H4 (cell line): ENCODE data around the genes APOBEC3F, APOBEC3G and SYNGR1.

GRCh38 chr22:38728733-38729851 lies 23.3 kb downstream of the GTPBP1 start:
- RAMPAGE, long total RNA = no peak

GRCh38 chr22:38859853-38861125 lies 11.7 kb downstream of the CBX6 start:
- RAMPAGE, long total RNA = no peak

- RAMPAGE, long total RNA = no peak
These were observed 30.3 kb upstream of the APOBEC3A start for GRCh38 chr22:38927004-38927632.

GRCh38 chr22:38943327-38943725 lies 14.1 kb upstream of the APOBEC3A start:
- RAMPAGE, long total RNA = no peak

DNA sequence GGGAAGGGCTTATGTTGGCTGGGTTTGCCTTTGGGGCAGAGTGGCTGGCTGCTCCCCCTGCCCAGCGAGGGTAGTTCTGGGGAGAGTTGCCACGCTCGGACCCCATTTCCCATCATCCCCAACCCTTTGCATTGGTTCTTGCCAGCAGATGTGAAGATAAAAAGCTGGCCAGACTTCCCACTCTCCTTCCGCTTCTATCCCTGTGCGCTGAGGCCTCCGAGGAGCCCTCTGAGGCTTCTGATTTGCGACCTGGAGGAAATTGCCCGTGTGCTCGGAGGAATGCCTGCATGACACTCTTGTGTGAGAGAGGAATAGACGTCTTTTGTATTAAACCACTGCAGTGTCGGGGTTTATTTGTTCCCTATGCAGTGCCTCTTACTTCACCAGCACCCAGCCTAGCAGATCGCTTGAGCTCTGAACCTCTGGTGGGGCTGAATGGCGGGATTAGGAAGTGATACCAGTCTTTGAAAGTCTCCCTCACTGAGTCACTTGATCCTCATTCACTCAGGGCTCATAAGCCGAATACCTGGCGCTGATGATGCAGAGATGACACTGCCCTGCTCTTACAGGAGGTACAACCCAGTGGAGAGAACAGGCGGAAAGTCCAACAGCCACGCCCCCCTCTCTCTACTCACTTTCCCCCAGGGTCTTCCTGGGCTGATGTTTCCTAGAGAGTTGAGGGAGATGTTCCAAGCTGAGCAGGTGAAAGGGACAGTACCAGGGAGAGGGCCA lies 10.3 kb upstream of the APOBEC3A start:
- RAMPAGE, long total RNA = no peak

GRCh38 chr22:38963908-38964497 lies 6.6 kb downstream of the APOBEC3A start:
- RAMPAGE, long total RNA = no peak

- RAMPAGE, long total RNA = no peak
These were observed 8.7 kb downstream of the APOBEC3A start for GRCh38 chr22:38966243-38966442.

DNA sequence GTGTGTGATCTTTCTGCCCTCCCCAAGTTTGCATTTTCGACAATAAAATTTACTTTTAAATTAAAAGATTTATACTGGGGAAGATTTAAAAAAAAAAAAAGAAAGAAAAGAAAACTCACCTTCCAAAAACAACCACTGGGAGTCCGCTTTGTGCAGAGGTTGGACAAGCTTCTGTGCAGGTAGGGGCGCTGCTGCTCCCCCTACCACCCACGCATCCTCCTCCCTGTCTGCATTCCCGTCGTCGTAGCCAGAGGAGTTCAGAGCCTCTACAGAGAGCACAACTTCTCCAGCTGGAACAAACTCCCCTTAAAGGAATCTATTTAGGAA lies 893 bp upstream of the APOBEC3B start:
- RAMPAGE, long total RNA = no peak

DNA sequence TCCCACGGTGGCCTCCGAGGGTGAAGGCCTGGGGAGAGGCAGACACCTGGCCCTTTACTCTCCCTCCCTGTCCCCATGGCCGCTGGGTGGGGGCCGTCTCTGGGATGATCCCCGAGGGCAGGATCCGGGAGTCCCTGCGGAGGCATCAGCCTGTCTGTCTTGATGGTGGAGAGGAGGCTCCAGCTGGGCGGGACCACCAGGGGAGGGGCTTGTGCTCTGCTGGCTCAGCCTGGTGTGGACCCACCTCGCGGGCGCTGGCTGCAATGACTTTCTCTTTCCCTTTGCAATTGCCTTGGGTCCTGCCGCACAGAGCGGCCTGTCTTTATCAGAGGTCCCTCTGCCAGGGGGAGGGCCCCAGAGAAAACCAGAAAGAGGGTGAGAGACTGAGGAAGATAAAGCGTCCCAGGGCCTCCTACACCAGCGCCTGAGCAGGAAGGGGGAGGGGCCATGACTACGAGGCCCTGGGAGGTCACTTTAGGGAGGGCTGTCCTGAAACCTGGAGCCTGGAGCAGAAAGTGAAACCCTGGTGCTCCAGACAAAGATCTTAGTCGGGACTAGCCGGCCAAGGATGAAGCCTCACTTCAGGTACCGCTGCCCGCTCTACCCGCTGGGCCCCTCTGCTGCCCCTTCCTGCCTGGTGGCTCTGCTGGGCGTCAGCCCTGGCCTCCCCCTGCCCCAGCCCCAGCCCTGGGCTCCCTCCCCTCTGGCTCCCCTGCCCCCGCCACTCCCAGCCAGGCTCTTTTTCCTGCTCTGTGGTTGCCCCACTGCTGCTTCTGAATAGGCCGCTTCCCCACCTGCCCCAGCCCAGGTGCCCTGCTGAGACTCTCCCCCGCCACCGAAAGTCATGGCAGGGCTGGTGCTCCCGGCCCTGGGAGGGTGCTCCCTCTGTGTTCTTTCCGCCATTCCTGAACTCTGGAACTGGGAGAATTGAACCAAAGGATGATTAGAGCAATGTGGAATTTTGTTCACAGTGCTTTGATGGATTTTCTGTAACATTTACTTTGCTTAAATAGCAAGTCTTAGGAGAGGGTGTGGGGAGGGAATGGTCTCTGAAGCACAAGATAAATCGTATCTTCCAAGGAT lies at the start of gene APOBEC3F:
Gene APOBEC3F (plus strand): TSS at position 472 of the 1,083 bp plus-strand sequence.
- RAMPAGE, long total RNA = start-site peak on the plus strand centred at position 512 of the sequence, 71 bp wide, 6 reads

GRCh38 chr22:39076813-39077419 lies at the start of gene APOBEC3G:
Gene APOBEC3G (plus strand): TSS chr22:39077275.
- RAMPAGE, long total RNA = start-site peak on the plus strand at chr22:39077261-39077280, 16 reads

GRCh38 chr22:39179395-39179885 lies 27.0 kb upstream of the CBX7 start:
- RAMPAGE, long total RNA = no peak

DNA sequence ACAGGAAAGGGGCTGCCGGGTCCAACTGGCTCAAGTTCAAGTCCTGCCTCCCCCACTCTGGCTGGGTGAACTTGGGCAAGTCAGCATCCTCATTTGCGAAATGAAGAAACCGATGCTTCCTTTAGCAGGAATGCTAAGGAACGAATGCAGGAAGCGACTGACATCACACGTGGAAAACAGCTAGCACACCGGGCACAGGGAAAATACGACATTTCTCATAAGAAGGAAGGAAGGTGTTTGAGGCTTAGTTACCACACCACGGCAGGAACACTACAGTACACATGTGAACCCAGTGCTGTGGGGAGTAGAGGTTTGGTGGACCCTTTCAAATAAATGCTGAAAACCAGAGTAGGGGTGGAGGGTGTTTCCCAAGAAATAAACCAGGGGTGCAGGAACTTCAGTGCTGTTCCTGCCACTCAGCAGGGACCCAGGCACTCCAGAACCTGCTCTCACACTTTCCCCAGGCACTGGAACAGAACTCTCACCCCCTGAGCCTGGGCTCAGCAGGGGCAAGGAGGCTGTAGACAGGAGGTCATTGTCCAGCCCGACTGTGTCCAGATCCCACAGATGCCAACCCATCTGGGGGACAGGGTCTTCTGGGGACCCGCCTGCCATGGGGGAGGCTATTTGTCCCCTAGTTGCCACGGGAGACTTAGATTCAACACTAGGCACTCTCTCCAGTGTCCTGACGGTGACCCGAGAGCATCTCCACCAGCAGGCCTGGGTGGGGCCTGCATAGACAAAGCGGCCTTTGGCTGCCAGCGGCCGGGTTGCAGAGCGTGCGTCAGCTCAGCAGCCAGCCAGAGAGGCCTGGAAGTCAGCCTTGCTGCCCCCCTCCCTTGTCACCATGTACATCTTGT lies 32.7 kb upstream of the CBX7 start:
- RAMPAGE, long total RNA = no peak

DNA sequence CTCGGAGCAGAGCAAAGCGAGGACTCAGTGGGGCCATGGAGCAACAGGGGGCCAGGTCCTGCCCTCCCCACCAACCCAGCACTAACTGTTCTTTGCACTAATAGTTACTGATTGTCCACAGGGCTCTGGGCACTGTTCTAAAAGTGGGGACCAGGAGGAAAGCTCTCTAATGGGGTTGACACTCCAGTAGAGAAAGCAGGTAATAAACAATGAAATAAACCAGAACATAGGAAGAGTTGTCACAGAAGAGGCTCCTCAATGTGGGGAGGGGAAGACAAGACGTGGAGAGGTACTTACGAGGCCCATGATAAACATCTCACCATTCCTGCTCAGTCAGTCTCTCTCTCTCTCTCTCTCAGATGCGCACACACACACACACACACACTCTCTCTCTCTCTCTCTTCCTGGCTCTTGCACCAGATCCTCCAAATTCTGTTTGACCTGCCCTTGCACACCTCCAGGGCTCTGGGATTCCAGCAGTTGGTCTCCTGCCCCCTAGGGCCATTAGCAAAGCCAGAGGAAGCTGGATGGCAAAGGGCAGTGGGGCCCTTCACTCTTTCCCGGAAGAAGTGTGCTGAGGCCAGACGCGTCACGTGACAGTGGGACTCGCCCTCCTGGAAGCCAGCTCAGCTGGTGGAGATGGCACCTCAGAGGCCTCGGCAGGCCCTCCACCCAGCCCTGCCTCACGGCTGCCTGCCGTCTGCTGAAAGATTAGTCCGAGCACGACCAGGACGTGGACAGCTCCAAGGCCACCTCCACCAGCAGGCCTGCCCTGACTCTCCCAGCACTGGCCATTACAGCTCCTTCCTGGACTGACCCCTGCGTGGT lies 4.0 kb downstream of the PDGFB start:
- RAMPAGE, long total RNA = no peak

- RAMPAGE, long total RNA = no peak
These were observed 26.8 kb downstream of the RPL3 start for GRCh38 chr22:39292428-39293264.

DNA sequence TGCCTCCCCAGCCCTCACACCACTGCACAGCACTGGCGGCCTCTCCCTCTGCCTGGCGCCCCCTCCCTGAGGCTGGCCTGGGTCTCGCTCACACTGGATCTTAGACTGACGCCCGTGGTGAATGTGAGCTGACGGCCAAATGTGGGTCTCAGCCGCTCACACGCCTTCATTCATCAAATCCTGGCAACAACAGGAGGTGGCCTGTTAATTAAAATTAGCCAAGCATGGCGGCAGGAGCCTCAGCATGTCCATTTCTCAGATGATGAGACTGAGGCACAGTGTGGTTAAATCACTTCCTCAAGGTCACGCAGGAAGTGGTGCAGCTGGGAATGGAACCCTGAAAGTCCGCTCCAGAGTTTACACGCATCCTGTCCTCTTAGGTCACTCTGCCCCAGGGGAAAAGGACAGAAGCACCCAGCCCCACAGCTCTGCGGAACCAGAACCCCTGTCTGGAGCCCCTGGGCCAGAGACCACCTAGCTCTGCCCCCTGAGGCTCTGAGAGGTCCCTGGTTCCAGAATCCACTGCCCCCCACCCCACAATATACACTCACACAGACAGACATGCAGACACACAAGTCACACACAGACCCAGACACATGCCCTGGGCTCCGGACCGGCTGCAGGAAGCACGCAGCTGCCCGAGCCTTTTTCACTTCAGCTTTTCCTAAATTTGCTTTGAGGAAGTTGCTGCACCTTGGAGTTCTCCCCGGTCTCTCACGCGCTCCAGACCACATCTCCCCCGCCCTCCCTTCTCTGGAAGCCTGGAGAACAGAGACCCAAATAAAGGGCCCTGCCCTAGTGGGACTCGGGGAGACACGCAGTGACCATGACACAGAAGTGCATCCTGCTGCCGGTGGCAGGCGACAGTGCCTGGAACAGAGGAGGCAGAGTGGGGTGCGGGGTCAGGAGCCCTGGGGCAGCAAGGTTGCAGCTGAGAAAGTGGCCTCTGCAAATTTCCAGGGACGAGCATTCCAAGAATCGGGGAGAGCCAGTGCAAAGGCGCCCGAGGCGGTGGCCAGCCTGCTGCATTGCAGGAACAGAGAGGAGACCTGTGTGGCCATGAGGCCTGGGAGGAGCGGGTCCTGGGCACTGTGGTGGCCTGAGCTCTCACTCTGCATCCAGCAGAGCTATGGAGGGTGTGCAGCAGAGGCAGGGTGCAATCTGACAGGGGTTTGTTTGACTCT lies 19.4 kb downstream of the RPL3 start:
- RAMPAGE, long total RNA = no peak

DNA sequence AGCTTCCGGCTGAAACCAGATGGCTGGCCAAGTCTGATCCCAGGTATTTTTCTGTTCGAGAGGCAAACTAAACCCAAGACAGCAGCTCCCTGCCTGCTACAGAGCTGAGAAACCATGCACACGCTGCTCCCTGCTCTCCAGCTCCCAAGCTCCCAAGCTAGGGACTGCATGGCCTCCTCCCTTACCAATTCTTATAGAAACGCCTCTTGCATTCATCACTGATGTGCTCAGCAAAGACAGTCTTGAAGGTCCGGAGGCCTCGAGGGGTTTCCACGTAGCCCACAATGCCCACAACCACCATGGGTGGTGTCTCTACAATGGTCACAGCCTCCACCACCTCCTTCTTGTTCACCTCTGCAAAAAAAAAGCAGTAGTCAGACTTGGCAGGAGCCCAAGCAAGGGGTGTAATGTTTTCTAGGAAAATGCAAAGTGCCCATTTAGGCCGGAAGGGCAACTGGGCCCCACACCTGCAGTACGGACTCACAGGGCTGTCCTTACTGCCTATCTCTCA lies 2.1 kb downstream of the RPL3 start:
- RAMPAGE, long total RNA = no peak

DNA sequence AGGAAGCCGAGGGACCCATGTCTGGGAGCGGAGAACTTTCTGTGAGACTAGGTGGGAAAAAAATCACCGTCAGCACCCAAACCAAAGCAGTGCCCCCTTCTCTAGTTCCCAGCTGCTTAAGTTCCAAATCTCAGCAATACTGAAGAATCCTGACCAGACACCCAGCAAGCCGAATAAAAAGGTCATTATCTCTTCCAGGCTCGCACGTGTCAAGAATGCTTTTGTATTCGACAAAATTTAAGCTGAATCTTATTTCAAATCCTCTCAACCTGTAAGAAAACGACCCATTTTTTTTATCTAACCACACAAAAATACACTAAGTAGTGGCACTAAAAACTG lies 908 bp downstream of the RPL3 start:
- RAMPAGE, long total RNA = no peak

DNA sequence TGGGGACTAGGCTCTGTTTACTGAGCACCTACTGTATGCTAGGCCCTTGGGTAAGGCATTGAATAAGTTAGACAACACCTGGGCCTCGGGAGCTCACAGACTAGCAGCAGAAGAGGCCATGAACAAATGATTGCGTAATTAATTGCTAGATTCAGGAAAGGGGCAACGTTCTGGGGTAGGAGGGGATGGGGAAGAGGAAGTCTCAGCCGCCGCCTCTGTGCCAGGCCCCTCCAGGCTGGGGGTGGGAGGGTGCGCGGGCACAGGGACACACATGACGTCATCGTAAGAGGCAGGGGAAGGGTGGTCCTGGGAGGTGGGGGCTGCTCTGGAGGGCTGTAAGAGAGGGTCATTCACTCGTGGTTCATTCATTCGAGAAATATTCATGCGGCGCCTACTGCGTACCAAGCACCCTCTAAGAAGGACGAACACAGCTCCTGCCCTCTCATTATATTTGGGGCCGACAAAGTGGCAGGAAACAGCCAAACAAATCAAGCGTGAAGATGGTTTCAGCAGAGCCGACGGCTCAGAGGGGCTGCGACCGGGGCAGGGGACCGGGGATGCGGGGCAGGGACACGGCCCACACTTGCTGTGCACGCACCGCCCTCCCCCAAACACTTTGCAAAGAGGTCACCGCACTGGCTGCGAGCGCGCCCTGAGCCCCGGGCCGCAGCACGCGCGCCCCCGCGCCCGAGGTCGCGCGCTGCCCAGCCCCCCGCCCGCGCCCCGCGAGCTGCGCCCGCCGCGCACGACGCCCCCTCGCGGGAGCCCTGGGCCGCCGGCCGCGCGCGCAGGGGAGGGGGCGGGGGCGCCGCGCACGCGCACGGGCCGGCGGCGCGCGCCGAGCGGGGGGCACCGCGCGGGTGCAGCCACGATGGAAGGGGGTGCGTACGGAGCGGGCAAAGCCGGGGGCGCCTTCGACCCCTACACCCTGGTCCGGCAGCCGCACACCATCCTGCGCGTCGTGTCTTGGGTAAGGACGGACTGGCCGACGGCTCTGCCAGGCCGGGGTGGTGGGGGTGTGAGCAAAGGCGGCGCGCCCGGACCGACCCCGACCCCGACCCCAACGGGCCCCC lies at the start of gene SYNGR1:
Gene SYNGR1 (plus strand): TSS at position 852 of the 1,073 bp plus-strand sequence.
- RAMPAGE, long total RNA = start-site peak on the plus strand centred at position 836 of the sequence, 34 bp wide, 74 reads

DNA sequence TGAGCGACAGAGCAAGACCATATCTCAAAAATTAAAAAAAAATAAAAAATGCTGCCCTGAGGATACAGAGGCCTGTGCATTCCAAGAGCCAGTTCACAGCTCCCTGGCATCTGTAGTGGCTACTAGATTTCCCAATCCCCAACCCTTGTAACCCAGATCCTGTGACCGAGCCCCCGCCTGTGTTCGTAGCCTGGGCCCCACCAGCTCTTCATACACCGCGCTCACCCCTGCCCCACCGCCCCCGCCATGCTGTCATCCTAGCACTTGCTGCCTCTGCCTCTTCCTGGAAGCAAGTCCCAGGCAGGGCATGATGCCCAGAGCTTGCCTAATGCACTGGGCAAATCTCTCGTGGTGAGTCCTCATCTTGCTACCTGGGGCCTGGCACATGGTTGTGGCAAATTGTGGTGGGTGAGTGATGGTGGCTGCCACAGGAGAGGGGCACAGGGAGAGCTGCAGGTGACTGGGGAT lies 7.1 kb downstream of the MGAT3 start:
- RAMPAGE, long total RNA = no peak

GRCh38 chr22:39557355-39557930 lies 13.1 kb upstream of the CACNA1I start:
- RAMPAGE, long total RNA = no peak